Liver (tissue), 9 donors: ENCODE results near the genes CDIPT, PPP4C, TBX6 and BOLA2B.

DNA sequence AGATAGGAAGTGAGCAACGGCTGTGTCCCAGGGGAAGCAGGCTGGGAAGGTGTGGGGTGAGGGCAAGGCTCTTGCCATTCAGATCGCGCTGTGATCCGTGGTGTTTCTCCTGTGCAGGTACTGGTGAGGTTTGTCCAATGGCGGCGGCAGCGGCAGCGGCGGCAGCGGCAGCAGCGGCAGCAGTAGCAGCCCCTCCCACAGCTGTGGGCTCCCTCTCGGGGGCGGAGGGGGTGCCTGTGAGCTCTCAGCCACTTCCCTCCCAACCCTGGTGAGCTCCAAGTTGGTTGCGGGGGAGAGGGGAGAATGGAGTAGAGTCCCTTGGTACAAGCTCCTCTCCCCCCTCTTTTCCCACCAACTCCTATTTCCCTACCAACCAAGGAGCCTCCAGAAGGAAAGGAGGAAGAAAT is 2.0 kb upstream of the PRRT2 start:
- PRO-cap, 5 experiments: no peak in any of the 5 experiments
- RAMPAGE, long total RNA, 2 experiments: no peak in any of the 2 experiments
- RRBS: no CpG with 5 or more reads among the region's 14 CpGs

- PRO-cap, 5 experiments: peak in 5 of 5 experiments; most common minus-strand start chr16:29863103 (in 3)
- RAMPAGE, long total RNA, 2 experiments: no peak in any of the 2 experiments
- RRBS: 1% methylated on average over 46 of the region's 71 CpGs
These were observed at the start of gene CDIPT for GRCh38 chr16:29862540-29863432. Gene CDIPT (minus strand): TSS chr16:29863226.

DNA sequence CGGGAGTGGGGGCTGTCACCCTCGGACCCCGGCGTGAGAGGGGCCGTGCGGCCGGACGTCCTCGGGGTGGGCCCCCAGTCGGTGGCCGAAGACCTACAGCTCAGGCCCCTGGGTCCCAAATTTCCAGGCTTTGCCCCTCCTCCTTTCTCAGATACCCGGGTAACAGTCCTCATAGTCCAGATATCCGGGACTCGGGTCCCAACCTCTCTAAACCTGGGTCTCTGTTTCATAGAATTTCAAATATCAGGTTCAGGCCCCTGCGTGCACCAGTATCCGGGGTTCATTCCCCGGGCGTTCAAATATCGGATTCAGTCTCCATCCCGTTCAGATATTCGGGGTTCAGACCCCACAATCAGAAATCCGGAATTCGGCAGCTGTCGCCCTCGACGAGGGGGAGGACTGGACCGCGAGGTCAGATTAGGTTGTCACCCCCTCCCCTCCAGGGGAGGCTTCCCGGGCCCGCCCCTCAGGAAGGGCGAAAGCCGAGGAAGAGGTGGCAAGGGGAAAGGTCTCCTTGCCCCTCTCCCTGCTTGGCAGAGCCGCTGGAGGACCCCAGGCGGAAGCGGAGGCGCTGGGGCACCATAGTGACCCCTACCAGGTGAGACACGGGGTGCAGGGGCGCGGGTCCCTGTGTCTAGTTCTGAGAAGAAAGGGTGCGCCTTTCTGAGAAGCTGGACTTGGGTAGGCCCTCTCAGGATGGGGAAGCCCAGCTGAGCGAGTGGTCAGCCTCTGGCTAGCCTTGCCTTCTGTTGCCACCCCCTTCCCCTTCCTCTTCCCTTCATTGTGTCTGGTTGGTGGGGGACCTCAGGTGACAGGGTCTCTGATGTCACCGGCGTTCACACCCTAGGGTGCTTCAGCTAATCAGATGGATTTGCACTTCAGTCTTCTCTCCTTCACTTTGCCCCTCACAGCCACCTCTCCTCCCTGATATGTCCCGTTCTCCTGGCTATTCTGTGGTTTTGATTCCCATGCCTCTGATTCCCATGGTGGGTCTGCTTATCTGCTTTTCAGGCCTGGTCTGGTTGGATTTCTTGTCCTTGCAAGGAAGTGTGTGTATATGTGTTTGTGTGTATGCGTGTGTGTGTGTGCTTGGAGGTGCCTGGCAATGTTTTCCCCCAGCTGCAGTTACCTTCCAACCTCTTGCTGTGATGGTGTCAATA is 763 bp downstream of the TAOK2 start:
- PRO-cap, 5 experiments: peak in 4 of 5 experiments; most common plus-strand start position 876 of the sequence (in 2); most common minus-strand start position 712 of the sequence (in 2)
- RAMPAGE, long total RNA, 2 experiments: no peak in any of the 2 experiments
- RRBS: under 1% methylated on average over 21 of the region's 45 CpGs

DNA sequence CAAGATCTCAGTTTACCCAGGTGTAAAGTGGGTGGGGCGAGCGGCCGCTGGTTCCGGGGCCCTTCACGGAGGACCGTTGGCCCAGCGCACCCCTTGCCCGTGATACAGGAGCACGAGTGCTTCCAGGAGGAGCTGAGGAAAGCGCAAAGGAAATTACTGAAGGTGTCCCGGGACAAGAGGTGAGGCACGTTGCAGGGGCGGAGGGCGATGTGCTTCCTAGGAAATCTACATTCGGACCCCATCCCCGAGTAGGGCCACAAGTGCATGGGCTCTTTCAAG is 337 bp downstream of the INO80E start:
- PRO-cap, 5 experiments: no peak in any of the 5 experiments
- RAMPAGE, long total RNA, 2 experiments: no peak in any of the 2 experiments
- RRBS: 2% methylated on average over 6 of the region's 16 CpGs

- PRO-cap, 5 experiments: no peak in any of the 5 experiments
- RAMPAGE, long total RNA, 2 experiments: no peak in any of the 2 experiments
- RRBS: no CpG with 5 or more reads among the region's 9 CpGs
These were observed 716 bp downstream of the INO80E start for GRCh38 chr16:29996718-29997195.

- PRO-cap, 5 experiments: no peak in any of the 5 experiments
- RAMPAGE, long total RNA, 2 experiments: no peak in any of the 2 experiments
- RRBS: no CpG with 5 or more reads among the region's 21 CpGs
These were observed 1.9 kb downstream of the ALDOA start for GRCh38 chr16:30067174-30068056.

DNA sequence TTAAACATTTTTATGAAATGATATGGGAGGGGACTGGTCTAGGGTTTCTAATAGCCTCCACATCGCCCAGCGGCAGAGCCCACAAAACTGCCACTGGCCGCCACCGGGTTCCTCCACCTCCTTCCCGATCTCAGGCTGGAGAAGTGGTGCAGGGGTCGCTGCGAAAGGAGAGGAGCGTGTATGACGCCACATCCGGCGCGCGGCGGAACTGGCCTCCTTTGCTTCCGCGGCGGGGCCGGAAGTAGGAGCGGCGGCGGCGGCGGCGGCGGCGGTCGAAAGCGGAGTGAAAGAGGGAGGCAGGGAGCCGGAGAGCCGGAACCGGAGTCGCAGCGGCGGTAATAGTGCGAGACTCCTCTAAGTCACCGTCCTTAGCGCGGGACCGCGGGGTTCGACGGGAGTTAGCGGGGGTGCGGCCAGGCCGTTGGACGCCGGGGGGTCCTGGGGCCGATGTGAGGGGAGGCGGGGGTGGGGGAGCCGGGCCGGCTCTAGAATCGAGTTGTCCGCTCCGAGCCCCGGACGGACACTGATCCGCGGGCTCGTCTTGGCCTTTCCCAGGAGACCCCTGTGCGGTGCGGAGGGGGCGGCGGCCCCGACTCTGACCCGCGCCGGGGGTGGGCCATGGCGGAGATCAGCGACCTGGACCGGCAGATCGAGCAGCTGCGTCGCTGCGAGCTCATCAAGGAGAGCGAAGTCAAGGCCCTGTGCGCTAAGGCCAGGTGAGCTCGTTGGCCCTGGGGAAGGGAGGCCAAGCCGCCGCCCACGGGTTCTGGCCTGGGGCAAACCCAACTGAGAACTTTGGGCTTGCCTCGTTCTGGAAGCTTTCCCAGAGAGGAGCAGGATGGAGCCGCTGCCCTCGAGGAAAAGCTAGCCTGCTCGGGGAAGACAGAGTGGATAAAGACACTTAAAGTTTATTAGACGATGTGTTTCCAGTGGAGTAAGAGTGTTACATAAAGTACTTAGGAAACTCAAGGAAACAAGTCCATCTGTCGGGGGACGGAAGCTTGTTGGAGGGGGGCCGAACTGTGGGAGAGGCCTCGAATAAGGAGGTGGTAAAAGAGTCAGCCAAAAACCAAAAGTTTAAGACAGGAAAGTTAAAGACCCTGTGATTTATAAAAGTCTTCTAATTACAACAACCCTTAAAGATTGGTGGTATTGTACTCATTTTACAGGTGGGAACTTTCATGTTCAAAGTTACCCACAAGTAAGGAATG is at the start of gene PPP4C:
Gene PPP4C, plus strand, starts transcription at position 235 of the 1,211 bp plus-strand sequence.
- PRO-cap, 5 experiments: peak in 5 of 5 experiments; most common plus-strand start position 244 of the sequence (in 5); most common minus-strand start position 137 of the sequence (in 5)
- RAMPAGE, long total RNA, 2 experiments: start-site peak on the plus strand in 1 of 2 experiments, centred at position 262 of the sequence, 955 reads per replicate; start-site peak on the minus strand in 2 of 2 experiments, centred at positions 147 to 150 of the sequence, 6 to 29 reads per replicate
- RRBS: under 1% methylated on average over 47 of the region's 89 CpGs

GRCh38 chr16:30091355-30092158 is at the start of gene TBX6:
Gene TBX6 (minus strand): TSS chr16:30091924.
- PRO-cap, 5 experiments: peak in 4 of 5 experiments; most common plus-strand start chr16:30092108 (in 3); most common minus-strand start chr16:30091907 (in 2)
- RAMPAGE, long total RNA, 2 experiments: no peak in any of the 2 experiments
- RRBS: 3% methylated on average over 24 of the region's 67 CpGs

DNA sequence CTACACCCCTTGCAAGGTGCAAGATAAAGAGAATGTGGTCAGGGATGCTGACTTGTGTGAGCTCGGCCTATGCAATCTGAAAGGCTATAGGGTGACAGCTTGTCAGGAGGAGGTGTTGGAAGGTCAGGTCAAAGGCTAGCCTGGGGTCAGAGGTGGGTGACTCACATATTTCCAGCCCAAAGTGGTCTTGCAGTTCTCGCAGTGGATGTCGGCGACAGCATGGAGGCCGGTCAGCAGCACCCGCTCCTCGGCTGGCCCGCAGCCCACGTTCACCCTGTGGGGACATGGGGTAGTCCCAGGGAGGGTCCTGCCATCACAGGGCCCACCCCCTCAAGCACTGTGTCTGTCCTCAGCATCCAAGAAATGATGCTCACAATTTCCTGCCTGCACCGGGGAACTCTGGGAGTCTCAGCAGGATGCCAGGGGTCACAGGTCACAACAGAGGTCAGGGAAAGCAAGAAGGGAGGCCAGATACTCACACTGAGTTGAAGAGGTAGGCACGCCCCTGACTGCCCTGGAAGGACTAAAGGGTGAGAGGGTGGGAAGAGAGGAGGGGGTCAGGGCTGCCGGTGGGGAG is 1.3 kb downstream of the YPEL3 start:
- PRO-cap, 5 experiments: no peak in any of the 5 experiments
- RAMPAGE, long total RNA, 2 experiments: no peak in any of the 2 experiments
- RRBS: 20% methylated on average over 1 of the region's 12 CpGs

DNA sequence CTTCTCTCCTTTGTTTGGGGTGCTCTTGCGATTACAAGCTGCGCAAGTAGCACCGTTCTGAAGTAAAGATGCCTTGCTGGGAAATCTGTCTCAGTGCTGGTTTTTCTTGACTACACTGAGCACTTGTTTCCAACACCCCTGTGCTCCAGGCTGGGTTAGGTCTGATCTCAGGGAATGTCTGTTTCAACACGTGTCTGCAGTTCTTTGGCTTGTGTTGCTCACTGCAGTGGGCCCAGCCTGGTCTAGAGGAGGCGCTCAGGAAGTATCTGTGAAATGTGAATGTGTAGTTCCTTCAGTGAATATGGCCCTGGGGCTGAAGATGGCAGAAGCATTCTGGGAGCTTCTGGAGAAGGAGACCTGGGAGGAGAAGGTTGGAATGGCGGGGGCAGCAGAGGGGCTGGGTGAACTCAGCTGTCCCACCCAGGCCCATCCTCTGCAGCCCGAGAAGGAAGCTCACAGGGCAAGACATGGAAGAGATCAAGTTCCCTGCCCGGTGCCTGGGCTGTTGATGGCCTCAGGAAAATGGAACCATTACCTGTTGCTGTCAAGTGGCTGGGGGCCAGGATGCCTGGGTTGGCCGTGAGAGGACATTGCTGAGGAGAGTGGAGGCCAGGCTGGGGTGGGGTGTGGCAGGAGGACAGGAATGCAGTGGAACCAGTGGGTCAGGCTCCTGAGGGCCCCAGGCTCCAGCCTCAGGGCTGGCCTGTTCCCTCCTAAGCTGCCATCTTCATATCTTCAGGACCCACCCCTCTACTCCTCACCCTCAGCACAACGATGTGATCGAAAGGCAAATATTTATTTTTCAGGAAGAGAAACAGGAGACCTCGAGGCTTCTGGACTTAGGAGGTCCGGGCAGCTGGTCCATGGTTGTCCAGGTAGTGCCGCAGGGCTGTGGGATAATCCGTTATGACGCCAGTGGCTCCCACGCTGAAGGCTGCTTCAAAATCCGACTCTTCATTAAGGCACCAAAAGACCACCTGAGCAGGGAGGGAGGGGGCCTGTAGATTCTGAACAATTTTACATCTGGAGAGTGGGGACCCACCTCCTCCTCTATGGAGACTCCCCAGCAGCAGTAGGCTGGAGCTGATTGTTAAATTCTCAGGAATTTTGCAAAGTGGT is 8.4 kb upstream of the YPEL3 start:
- PRO-cap, 5 experiments: no peak in any of the 5 experiments
- RAMPAGE, long total RNA, 2 experiments: no peak in any of the 2 experiments
- RRBS: no CpG with 5 or more reads among the region's 18 CpGs

DNA sequence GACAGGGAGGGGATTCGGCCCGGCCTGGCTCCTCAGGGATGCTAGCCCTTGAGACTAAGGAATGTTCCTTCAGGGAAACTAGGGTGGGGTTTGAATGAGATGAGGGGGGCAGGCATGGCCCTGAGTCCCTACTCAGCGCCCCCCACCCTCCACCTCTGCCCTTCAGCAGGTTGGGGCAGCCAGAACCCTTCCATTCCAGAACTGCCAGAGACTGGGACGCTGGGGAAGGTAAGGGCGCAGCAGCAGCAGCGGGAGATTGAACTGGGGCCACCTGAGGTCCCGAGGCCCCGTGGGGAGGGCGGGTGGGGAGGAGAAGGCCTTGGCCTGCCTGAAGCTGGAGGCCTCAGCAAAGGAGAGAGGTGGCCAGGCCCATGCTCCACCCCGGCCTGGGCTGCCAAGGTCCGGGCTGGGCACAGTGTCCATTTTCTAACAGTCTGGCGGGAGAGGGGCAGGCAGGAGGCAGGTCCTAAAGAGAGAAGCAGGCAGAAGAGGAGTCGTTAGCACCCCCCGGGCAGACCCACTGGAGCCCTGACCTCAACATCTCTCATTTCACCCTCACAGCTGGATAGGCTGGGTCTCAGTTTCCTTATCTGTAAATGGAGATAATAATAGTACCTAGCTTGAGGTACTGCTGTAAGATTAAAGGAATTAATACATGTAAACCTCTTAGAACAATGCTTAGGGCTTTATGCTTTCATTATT is 1.1 kb upstream of the GDPD3 start:
- PRO-cap, 5 experiments: no peak in any of the 5 experiments
- RAMPAGE, long total RNA, 2 experiments: no peak in any of the 2 experiments
- RRBS: 94% methylated on average over 3 of the region's 14 CpGs

GRCh38 chr16:30193538-30193912 is at the start of gene BOLA2B:
Gene BOLA2B (minus strand): TSS chr16:30193666.
- PRO-cap, 5 experiments: no peak in any of the 5 experiments
- RAMPAGE, long total RNA, 2 experiments: no peak in any of the 2 experiments
- RRBS: no CpG with 5 or more reads among the region's 33 CpGs

DNA sequence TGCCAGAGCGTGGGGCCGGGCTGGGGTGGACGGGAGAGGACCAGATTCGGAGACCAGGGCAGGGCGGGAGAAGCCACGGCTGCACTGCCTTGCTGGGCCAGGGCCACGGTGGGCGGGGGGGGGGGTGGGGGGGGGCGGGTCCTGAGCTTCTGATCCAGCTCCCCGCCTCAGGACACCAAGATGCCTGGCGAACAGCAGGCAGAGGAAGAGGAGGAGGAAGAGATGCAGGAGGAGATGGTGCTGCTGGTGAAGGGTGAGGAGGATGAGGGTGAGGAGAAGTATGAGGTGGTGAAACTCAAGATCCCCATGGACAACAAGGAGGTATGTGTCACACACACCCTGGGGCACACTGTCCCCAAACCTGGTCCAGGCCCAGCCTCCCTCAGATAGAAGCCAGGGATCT is 469 bp downstream of the ZNF771 start:
- PRO-cap, 5 experiments: no peak in any of the 5 experiments
- RAMPAGE, long total RNA, 2 experiments: no peak in any of the 2 experiments
- RRBS: no CpG with 5 or more reads among the region's 11 CpGs

DNA sequence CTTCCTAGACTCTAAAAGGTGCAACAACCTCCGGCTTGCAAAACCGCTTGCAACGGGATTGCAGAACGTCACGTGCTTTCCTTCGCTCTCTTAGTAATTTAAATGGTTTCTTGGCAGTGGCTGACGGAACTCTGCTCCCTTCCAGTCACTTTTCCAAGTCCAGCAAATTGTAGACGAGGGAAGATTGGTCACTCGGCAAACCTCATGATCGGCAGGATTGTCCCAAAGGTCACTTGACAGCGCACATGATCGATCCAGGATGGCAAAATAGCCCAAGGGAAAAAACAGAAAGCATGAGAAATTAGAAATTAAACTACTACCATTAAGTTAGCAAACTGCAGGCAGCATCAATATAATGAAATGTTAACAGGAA is 275 bp upstream of the SEPHS2 start:
- PRO-cap, 5 experiments: peak in 5 of 5 experiments; most common plus-strand start position 214 of the sequence (in 4); most common minus-strand start position 133 of the sequence (in 2)
- RAMPAGE, long total RNA, 2 experiments: start-site peak on the plus strand in 1 of 2 experiments, centred at position 259 of the sequence, 8 reads per replicate
- RRBS: 6% methylated on average over 1 of the region's 12 CpGs

DNA sequence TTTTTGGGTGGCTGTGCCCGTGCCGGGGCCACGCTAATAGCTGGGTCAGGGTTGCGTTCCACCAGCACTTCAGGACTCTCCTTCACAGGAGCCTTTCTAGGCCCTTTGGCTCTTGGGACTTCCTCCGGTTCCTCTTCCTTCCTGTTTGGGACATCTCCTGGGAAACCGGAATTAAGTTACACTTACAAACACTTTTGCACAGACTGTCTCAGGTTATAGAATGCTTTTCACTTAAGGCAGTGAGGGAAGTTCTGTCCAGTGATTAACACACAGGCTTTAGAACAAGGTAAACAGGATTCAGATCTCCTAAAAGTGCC is 1.3 kb downstream of the ZNF688 start:
- PRO-cap, 5 experiments: peak in 2 of 5 experiments; most common plus-strand start position 201 of the sequence (in 1); most common minus-strand start position 98 of the sequence (in 1)
- RAMPAGE, long total RNA, 2 experiments: no peak in any of the 2 experiments
- RRBS: 68% methylated on average over 5 of the region's 6 CpGs

- PRO-cap, 5 experiments: no peak in any of the 5 experiments
- RAMPAGE, long total RNA, 2 experiments: no peak in any of the 2 experiments
- RRBS: no CpG with 5 or more reads among the region's 7 CpGs
These were observed 11.8 kb downstream of the SRCAP start for GRCh38 chr16:30710670-30711177.

- PRO-cap, 5 experiments: no peak in any of the 5 experiments
- RAMPAGE, long total RNA, 2 experiments: no peak in any of the 2 experiments
- RRBS: no CpG with 5 or more reads among the region's 24 CpGs
These were observed 4.0 kb downstream of the RNF40 start for GRCh38 chr16:30765945-30766759.

DNA sequence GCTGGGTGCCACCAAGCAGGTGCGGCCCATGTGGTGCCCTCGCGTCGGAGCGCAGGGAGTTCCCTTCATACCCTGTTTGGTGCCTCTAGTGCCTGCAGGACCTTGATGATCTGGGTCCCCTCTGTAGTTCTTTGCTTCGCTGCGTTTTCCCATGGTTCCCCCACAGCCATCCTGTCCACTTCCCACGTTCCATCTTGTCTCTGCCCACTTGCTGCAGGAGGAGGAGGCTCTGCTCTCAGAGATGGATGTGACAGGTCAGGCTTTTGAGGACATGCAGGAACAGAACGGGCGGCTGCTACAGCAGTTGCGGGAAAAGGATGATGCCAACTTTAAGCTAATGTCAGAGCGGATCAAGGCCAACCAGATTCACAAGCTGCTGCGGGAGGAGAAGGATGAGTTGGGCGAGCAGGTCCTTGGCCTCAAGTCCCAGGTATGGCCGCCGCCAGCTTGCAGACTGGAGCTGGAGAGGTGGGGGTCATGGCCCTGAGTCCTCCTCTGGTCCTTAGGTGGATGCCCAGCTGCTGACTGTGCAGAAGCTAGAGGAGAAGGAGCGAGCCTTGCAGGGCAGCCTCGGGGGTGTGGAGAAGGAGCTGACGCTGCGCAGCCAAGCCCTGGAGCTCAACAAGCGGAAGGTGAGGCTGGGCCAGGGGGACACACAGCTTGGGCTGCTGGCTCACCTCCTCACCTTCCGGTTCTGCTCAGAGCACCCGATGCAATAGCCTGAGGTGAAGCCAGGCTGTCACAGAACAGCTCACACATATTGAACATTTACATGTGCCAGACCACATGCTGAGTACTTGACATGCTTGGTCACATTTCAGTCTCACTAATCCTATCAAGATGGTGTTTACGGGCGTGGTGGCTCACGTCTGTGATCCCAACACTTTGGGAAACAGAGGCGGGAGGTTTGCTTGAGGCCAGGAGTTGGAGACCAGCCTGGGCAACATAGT is 7.1 kb downstream of the RNF40 start:
- PRO-cap, 5 experiments: no peak in any of the 5 experiments
- RAMPAGE, long total RNA, 2 experiments: no peak in any of the 2 experiments
- RRBS: no CpG with 5 or more reads among the region's 27 CpGs

- PRO-cap, 5 experiments: no peak in any of the 5 experiments
- RAMPAGE, long total RNA, 2 experiments: no peak in any of the 2 experiments
- RRBS: no CpG with 5 or more reads among the region's 5 CpGs
These were observed 1.5 kb upstream of the ORAI3 start for GRCh38 chr16:30947291-30947782.

DNA sequence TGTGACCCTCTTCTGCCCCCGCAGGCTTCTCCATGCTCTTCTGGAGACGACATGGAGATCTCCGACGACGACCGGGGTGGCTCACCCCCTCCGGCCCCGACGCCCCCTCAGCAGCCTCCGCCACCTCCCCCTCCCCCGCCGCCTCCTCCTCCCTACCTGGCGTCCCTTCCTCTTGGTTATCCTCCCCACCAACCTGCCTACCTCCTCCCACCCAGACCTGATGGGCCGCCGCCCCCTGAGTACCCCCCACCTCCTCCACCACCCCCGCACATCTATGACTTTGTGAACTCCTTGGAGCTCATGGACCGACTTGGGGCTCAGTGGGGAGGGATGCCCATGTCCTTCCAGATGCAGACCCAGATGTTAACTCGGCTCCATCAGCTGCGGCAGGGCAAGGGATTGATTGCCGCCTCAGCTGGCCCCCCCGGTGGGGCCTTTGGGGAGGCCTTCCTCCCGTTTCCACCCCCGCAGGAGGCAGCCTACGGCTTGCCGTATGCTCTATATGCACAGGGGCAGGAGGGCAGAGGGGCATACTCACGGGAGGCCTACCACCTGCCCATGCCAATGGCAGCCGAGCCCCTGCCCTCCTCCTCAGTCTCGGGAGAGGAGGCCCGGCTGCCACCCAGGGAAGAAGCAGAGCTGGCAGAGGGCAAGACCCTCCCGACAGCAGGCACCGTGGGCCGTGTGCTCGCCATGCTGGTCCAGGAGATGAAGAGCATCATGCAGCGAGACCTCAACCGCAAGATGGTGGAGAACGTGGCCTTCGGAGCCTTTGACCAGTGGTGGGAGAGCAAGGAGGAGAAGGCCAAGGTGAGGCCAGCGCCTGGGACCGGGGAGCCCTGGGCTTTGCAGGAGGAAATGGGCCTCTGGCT is 8.3 kb downstream of the SETD1A start:
- PRO-cap, 5 experiments: no peak in any of the 5 experiments
- RAMPAGE, long total RNA, 2 experiments: no peak in any of the 2 experiments
- RRBS: no CpG with 5 or more reads among the region's 39 CpGs